Liver (tissue), 9 donors: ENCODE data around the gene FAM174A.

- PRO-cap, 5 experiments: peak in 4 of 5 experiments; most common plus-strand start chr5:98779830 (in 1); most common minus-strand start chr5:98779538 (in 2)
- RAMPAGE, long total RNA, 2 experiments: no peak in any of the 2 experiments
- RRBS: no CpG with 5 or more reads among the region's 13 CpGs
Measured at GRCh38 chr5:98779160-98780212, 6.0 kb downstream of the RGMB start.

DNA sequence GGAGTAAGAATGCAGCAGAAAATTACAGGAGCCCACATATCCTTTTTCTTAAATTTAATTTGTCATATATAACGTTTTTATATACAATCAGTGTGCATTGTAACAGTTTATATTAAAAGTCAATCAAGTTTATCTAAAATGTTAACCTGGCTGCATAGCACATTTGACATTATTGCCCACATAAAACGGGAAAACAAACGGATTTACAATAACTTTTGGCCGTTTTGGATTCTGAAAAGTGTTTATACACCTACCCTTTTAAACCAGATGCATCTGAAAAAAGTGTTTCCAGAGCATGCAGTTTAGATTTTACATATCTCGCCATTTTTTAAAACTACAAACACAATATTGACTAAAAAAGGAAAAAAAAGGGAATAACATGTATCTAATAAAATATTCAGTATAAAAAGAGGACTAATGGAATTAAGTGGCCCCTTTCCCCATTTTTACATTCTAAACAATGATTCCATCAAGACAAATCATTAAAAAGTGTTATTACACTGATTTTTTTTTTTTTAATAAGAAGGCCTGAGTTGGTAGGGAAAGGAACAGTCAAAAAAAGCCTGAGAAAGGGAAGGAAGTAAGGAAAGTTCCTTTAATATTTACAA lies 73.5 kb downstream of the CHD1 start:
- PRO-cap, 5 experiments: no peak in any of the 5 experiments
- RAMPAGE, long total RNA, 2 experiments: no peak in any of the 2 experiments
- RRBS: no CpG with 5 or more reads among the region's 5 CpGs

DNA sequence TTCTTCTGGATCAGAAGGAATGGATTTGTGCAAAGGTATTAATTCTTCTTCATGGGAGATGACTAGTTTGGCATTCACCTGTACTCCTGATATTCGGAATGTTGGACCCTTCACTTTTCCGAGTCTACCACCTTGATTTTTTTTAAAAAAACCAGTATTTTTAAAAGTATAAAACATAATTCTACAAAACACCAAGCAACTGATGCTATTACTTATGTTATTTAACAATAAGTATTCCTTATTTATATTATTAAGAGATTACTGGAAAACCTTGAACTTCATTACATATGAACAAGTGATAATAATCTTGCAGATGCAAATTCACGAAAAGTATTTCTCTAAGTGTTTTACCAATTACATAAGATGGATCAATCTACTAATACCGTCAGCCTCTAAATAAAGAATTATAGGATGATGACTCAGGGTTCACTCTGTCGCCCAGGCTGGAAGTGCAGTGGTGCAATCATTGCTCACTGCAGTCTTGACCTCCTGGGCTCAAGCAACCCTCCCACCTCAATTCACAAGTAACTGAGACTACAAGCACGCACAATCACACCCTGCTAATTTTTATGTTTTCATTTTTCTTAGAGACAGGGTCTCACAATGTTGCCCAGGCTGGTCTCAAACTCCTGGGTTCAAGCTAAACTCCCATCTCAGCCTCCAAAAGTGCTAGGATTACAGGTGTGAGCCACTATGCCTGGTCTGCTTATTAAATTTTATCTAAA lies 56.2 kb downstream of the CHD1 start:
- PRO-cap, 5 experiments: no peak in any of the 5 experiments
- RAMPAGE, long total RNA, 2 experiments: no peak in any of the 2 experiments
- RRBS: no CpG with 5 or more reads among the region's 6 CpGs

GRCh38 chr5:98910392-98911238 lies 18.2 kb downstream of the CHD1 start:
- PRO-cap, 5 experiments: no peak in any of the 5 experiments
- RAMPAGE, long total RNA, 2 experiments: no peak in any of the 2 experiments
- RRBS: no CpG with 5 or more reads among the region's 3 CpGs

DNA sequence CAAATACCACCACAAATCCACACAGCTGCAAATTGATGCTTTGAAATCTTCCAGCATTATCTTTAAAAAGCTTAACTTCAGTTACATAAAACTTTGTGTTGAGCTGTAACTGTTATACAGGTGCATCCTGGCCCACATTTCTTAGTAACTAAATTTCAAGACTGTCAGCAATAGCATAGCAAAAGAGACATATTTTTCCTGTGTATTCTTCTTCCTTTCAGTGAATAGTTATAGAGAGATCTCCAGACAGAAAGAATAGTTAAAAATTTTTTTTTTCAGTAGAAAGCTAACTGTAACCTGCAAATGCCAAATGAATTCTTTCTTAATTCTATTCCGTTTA lies 6.6 kb downstream of the CHD1 start:
- PRO-cap, 5 experiments: no peak in any of the 5 experiments
- RAMPAGE, long total RNA, 2 experiments: no peak in any of the 2 experiments
- RRBS: no CpG with 5 or more reads among the region's 1 CpG

- PRO-cap, 5 experiments: peak in 2 of 5 experiments; most common plus-strand start chr5:98933631 (in 1); most common minus-strand start chr5:98933495 (in 2)
- RAMPAGE, long total RNA, 2 experiments: no peak in any of the 2 experiments
- RRBS: no CpG with 5 or more reads among the region's 11 CpGs
Measured at GRCh38 chr5:98933106-98934330, 4.7 kb upstream of the CHD1 start.

DNA sequence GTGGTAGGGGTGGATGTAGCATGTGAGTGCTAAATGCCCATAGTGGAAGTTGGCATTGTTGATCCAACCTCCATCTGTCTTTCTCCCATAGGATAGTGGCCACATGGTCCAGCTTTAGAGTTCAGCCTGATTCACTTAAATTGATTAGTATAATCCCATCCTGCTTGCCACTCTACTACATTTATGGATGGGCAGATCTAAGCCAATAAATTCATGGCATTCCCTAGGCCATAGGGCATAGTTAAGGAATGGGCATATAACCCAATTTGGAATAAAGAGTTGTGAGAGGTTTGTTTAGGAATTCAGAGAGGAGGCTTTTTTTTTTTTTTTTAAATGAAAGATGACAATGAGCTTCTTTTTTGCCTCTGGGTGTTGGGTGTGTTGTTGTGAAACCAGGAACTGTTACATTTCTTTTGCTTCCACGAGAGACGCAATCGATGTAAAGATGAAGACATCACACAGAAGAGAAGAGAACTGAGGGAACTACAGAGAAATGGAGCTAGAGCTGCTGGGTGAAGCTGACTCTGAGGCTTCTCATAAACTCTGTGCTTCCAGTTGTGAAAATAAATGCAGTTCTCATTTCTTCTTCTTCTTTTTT lies 12.5 kb upstream of the CHD1 start:
- PRO-cap, 5 experiments: no peak in any of the 5 experiments
- RAMPAGE, long total RNA, 2 experiments: no peak in any of the 2 experiments
- RRBS: no CpG with 5 or more reads among the region's 3 CpGs

DNA sequence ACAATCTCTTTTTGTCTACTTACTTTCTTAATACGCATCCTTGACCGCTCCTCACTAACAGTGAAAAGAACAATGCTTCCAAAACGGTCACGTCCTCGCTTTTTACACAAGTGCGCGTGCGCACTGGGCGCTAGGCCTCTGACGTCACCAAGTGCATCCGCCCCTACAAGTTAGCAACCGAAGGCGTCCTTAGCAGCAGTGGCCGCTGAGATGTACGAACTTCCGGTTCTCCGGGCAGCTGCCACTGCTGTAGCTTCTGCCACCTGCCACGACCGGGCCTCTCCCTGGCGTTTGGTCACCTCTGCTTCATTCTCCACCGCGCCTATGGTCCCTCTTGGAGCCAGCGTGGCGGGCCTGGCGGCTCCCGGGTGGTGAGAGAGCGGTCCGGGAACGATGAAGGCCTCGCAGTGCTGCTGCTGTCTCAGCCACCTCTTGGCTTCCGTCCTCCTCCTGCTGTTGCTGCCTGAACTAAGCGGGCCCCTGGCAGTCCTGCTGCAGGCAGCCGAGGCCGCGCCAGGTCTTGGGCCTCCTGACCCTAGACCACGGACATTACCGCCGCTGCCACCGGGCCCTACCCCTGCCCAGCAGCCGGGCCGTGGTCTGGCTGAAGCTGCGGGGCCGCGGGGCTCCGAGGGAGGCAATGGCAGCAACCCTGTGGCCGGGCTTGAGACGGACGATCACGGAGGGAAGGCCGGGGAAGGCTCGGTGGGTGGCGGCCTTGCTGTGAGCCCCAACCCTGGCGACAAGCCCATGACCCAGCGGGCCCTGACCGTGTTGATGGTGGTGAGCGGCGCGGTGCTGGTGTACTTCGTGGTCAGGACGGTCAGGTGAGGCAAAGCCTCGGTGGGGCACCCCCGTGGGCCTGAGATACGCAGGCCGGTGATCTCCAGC lies at the start of gene FAM174A:
TSS of gene FAM174A (plus strand) at position 237 of the 891 bp plus-strand sequence.
- PRO-cap, 5 experiments: peak in 5 of 5 experiments; most common plus-strand start position 195 of the sequence (in 3); most common minus-strand start position 104 of the sequence (in 3)
- RAMPAGE, long total RNA, 2 experiments: start-site peak on the minus strand in 1 of 2 experiments, centred at position 110 of the sequence, 34 reads per replicate
- RRBS: 2% methylated on average over 13 of the region's 64 CpGs

GRCh38 chr5:100828038-100828560 lies 75.0 kb downstream of the ST8SIA4 start:
- PRO-cap, 5 experiments: peak in 3 of 5 experiments; most common plus-strand start chr5:100828308 (in 3); most common minus-strand start chr5:100828210 (in 1)
- RAMPAGE, long total RNA, 2 experiments: no peak in any of the 2 experiments
- RRBS: no CpG with 5 or more reads among the region's 6 CpGs

- PRO-cap, 5 experiments: peak in 3 of 5 experiments; most common plus-strand start chr5:100900851 (in 2); most common minus-strand start chr5:100900878 (in 1)
- RAMPAGE, long total RNA, 2 experiments: no peak in any of the 2 experiments
- RRBS: 5% methylated on average over 5 of the region's 40 CpGs
Measured at GRCh38 chr5:100900760-100901453, 2.2 kb downstream of the ST8SIA4 start.

DNA sequence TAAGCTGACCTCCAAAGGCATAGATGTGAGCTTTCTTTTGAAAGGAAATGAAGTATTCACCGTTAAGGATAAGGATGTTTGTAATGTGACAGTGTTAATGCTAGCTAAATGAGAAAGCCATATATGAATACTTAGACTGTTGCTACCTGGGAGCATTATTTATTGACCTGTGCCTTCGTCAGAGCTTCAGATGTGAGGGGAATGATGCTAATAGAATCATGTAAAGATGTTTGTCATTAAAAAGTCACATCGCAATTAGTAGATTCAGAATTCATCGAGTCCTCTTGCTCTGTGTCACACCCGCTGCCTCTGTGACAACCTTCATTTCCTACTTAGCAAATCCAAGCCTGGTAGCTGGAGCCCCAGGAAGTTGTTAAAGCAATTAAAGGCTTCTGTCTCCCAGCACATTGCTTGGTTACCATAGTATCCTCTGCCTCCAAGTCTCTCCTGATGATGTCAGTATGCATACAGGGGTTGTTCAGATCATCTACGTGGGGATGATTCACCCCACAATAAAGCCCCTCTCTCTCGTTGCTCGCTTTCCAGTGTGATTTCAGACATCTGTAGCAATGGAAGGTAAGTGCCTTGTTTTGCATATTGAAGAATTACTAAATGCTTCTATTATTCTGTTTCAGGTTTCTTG lies 52.7 kb downstream of the PAM start:
- PRO-cap, 5 experiments: no peak in any of the 5 experiments
- RAMPAGE, long total RNA, 2 experiments: no peak in any of the 2 experiments
- RRBS: no CpG with 5 or more reads among the region's 8 CpGs

- PRO-cap, 5 experiments: no peak in any of the 5 experiments
- RAMPAGE, long total RNA, 2 experiments: no peak in any of the 2 experiments
- RRBS: no CpG with 5 or more reads among the region's 2 CpGs
Measured at GRCh38 chr5:103017071-103017637, 102.8 kb downstream of the GIN1 start.

GRCh38 chr5:103118733-103119174 lies 1.2 kb downstream of the GIN1 start:
- PRO-cap, 5 experiments: no peak in any of the 5 experiments
- RAMPAGE, long total RNA, 2 experiments: no peak in any of the 2 experiments
- RRBS: no CpG with 5 or more reads among the region's 2 CpGs

- PRO-cap, 5 experiments: no peak in any of the 5 experiments
- RAMPAGE, long total RNA, 2 experiments: no peak in any of the 2 experiments
- RRBS: no CpG with 5 or more reads among the region's 2 CpGs
Measured at GRCh38 chr5:103569263-103569717, 6.7 kb upstream of the NUDT12 start.

- PRO-cap, 5 experiments: peak in 3 of 5 experiments; most common plus-strand start chr5:107572307 (in 1); most common minus-strand start chr5:107572170 (in 3)
- RAMPAGE, long total RNA, 2 experiments: no peak in any of the 2 experiments
- RRBS: 0% methylated on average over 1 of the region's 18 CpGs
Measured at GRCh38 chr5:107572012-107572504, 98.7 kb downstream of the EFNA5 start.

DNA sequence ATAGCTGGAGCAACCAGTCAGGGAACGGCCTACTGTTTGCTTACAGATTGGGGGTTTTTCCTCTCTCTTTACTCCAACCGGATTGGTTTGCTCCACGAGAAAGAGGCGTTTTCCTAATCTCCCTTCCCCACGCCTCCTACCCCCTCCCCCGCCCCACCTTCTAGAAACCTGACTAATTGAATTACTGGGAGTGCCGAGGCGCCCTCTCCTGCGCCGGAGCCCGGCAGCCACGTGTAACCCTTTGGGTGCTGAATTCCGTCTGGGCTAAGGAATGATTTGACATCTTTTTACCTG lies 1.8 kb upstream of the EFNA5 start:
- PRO-cap, 5 experiments: peak in 2 of 5 experiments; most common plus-strand start position 175 of the sequence (in 2)
- RAMPAGE, long total RNA, 2 experiments: no peak in any of the 2 experiments
- RRBS: no CpG with 5 or more reads among the region's 13 CpGs

DNA sequence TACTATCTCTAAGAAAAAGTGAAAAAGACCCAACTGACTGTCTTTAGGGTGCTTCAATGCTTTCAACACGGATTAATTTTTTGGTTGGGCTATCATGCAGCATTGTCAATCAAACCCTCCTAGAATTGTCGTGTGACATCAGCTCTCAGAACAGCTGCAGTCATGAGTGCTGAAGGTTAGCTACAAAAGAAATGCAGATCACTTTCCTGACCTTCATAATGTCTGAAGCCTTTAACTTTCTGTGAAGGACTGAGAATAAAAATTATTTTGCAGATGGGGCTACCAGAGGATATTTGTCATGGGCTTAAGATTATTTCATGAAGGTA lies 107.9 kb upstream of the EFNA5 start:
- PRO-cap, 5 experiments: no peak in any of the 5 experiments
- RAMPAGE, long total RNA, 2 experiments: no peak in any of the 2 experiments
- RRBS: no CpG with 5 or more reads among the region's 2 CpGs

DNA sequence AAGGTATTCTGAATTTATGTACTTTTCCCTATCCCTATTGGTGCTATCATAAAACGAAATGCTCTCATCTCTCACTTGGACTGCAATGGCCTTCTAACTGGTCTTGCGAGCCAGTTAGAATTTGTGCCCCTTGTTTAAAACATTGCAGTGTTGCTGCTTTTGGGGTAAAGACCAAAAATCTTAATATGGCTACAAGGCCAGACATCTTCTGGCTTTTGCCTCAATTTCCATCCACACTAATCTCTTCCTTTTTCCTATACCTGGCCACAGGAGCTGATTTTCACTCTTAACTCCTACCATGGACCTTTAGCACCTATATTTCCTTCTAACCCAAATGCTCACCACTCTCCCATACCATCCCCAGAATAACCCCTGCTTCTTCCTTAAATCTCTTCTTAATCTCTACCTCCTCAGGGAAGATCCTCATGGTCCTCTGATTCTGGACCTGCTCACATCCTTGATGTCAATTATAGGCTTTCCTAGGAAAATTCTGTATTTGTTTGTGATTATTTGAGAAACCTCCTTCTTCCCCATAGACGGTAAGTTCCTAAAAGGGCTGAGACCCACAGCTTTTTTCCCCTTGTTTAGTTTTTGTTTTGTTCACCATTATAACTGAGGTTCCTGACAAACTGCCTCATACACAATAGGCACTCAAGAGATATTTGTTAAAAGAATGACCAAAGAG lies 292.6 kb downstream of the FBXL17 start:
- PRO-cap, 5 experiments: no peak in any of the 5 experiments
- RAMPAGE, long total RNA, 2 experiments: no peak in any of the 2 experiments
- RRBS: no CpG with 5 or more reads among the region's 3 CpGs

GRCh38 chr5:108381584-108381976 lies 318 bp downstream of the FBXL17 start:
- PRO-cap, 5 experiments: peak in 1 of 5 experiments; most common plus-strand start chr5:108381832 (in 1); most common minus-strand start chr5:108381663 (in 1)
- RAMPAGE, long total RNA, 2 experiments: no peak in any of the 2 experiments
- RRBS: under 1% methylated on average over 34 of the region's 44 CpGs

DNA sequence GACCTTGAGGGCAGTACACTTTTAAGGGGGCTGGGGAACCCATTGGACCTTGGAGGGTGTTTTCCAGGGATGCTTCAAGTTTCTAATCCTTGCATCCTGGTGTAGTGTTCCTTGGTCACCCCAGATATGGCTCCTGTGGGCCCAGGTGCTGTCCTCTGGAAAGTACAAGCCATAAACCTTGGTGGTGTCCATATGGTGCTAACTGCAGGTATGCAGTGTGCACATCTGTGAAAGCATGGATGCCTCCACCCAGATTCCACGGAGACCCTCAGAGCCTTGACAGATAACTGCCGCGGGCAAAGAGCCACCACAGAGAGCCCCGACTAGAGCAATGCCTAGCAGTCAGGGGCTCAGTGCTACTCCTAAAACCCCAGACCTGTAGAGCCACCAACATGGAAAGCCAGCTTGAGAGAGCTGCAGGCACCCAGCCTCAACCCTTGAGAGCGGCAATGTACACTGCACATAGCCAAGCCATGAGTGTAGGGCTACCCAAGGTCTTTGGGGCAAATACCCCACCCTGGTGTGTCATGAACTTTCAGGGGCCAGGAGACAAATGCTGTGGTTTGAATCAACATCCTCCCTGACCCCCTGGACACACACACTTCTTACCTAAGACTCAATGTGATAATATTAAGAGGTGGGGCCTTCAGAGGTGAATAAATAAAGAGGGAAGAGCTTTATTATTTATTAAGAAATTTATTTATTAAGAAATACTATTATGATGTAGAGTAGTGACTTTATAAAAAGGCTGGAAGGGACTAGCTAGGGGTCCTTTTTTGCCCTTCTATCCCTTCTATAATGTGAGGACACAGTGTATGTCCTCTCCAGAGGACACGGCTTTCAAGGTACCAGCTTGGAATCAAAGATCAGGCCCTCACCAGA lies 318.3 kb downstream of the PJA2 start:
- PRO-cap, 5 experiments: no peak in any of the 5 experiments
- RAMPAGE, long total RNA, 2 experiments: no peak in any of the 2 experiments
- RRBS: no CpG with 5 or more reads among the region's 6 CpGs